Spinal cord (tissue), 3 donors: Measurements from ENCODE around the genes XXYLT1 and TFRC.

GRCh38 chr3:195110987-195111542 lies 159.9 kb downstream of the XXYLT1 start:
- PRO-cap = no peak
- RAMPAGE, long total RNA = no peak

GRCh38 chr3:195162076-195162526 lies 108.9 kb downstream of the XXYLT1 start:
- PRO-cap = no peak
- RAMPAGE, long total RNA = no peak

- PRO-cap = no peak
- RAMPAGE, long total RNA = no peak
Measured at GRCh38 chr3:195179336-195179627, 91.7 kb downstream of the XXYLT1 start.

- PRO-cap = no peak
- RAMPAGE, long total RNA = no peak
Measured at GRCh38 chr3:195204733-195205150, 66.2 kb downstream of the XXYLT1 start.

DNA sequence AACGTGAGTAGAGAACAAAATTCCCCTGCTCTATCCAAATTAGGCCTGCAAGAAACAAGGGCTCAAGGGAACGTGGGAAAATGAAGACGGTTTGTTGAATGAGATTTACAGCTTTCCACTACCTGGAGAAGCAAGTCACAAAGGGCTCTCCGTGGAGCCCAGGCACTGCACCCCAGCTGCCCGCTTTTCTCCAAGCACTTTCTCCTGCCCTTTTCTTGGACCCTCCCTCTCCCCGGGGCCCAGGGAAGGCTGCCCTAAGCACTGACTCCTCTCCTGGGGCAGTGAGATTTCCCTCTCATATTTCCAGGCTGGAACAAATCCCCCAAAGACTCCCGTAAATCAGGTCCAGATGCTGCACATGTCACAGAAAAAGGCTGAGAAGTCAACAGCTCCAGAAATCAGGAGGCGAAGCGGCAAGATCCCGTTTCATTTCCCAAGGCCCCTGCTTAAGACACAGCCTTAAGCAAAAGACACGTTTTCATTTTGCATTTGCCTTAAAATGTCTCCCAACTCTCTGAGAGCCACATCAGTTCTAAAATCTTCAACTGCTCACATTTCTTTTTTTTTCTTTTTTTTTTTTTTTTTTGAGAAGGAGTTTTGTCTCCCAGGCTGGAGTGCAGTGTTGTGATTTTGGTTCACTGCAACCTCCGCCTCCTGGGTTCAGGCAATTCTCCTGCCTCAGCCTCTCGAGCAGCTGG lies 17.9 kb downstream of the XXYLT1 start:
- PRO-cap = no peak
- RAMPAGE, long total RNA = no peak

GRCh38 chr3:195271008-195272011 lies at the start of gene XXYLT1:
Gene XXYLT1 (minus strand): TSS chr3:195271159.
- PRO-cap = no peak
- RAMPAGE, long total RNA = no peak

DNA sequence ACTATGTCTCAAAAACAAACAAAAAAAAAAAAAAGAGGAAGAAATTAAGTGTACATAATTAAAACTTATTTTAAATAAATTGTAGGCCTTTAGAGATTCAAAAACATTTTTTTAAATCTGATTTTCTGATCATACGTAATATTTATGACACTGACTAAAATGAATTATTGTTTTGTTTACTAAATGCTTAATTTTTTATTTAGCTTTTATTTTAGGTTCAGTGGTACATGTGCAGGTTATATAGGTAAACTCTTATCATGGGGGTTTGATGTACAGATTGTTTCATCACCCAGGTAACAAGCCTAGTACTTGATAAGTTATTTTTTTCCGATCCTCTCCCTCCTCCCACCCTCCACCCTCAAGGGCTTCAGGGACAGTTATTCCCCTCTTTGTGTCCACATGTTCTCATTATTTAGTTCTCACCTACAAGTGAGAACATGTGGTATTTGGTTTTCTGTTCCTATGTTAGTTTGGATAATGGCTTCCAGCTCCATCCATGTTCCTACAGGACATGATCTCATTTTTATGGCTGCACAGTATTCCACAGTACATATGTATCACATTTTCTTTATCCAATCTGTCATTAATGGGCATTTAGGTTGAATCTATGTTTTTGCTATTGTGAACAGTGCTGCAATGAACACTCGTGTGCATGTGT lies 73.6 kb downstream of the ACAP2 start:
- PRO-cap = no peak
- RAMPAGE, long total RNA = no peak

DNA sequence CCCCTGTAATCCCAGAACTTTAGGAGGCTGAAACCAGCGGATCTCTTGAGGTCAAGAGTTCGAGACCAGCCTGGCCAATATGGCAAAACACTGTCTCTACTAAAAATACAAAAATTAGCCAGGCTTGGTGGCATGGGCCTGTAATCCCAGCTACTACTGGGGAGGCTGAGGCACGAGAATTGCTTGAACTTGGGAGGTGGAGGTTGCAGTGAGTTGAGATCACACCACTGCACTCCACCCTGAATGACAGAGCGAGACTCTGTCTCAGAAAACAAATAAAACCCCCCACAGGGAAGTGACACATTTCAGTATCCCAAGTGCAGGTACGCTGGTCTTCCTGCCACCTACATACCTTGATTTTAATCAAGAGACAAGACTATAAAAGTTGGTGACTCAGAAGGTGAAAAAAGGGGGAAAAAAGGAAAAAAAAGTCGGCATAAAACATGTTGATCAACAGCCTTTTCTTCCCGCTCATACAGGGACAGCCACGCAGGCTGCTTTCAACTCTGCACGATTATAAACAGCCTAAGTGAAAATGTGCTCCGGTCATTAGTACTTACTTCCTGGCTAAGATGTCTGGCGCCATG lies 18.8 kb downstream of the PPP1R2 start:
- PRO-cap = no peak
- RAMPAGE, long total RNA = no peak

- PRO-cap = no peak
- RAMPAGE, long total RNA = no peak
Measured at GRCh38 chr3:195537967-195538375, 5.2 kb downstream of the PPP1R2 start.

DNA sequence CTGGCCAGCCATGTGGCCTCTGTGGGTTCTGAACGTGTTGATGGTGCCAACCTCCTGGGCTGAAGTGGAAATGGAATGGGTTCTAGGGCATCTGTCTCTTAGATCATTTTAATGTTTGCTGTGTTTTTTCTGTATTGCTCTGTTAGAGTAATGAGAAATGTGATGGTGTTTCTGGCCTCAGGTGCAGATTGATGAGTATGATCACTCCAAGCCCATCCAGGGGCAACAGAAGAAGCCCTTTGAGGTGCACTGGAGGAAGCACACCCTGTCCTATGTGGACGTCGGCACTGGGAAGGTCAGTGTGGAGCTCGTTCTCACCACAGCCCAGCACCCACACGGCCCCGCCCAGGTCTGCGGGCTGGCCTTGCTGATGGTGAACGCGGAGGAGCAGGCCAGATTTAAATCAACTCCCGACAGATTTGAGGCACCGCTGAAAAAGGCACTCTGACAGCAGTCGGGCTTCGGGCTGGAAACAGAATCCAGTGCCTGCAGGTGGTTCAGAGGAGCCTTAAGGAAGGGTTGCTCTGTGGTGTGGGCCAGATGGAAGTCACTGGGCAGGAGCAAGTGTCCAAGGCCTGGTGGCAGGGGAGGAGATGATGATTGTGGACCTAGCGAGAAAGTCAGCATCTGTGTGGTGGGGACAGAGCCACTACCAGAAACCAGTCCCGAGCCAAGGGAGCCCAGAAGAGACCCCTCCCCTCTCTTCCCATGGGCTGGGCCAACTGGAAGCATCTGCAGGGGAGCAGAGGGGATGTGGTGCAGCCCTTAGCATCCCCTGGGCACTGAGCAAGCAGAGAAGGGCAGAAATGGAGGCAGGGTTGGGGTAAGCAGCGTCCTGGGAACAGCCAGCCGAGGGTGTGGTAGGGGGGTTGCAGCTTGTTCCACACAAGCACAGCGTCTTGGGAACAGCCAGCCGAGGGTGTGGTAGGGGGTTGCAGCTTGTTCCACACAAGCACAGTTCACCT lies 36.9 kb upstream of the MUC20 start:
- PRO-cap = no peak
- RAMPAGE, long total RNA = no peak

DNA sequence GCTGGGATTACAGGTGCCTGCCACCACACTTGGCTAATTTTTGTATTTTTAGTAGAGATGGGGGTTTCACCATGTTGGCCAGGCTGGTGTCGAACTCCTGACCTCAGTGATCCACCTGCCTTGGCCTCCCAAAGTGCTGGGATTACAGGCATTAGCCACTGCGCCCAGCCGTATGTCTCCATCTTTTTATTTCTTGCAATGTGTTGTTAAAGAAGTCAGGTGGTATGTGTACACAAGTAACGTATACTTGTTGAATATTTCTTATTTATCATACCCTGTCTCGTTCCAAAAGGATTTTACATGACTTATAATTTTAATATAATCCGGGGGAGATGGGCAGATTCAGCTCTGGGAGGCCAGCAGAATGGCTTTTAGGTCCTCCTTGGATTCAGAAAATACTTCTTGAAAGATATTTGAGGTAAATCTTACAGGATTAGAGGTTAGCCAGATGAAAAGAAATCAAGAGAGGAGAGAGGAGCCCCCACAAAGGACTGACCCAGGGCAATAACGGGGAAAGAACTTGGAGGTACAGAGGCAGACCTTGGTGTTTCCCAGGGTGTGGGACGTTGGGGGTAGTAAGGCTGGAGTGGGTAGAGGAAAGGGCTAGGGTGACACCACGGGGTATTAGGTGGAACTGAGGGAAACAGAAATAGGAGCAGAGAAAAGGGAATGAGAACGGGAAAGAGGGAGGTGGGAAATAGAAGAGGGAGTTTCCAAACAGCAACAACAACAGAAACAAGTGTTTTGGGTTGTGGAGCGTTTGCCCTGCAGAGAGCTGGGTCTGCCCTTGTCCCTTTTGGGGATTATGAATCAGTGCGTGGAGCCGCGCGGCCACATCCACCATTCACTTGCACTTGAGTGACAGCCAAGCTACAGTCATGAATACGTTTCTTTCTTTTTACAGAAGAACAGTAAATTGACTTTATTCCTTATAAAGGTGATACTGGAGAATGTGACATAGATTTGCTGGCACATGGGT lies 27.0 kb upstream of the MUC20 start:
- PRO-cap = no peak
- RAMPAGE, long total RNA = no peak

- PRO-cap = no peak
- RAMPAGE, long total RNA = no peak
Measured at GRCh38 chr3:195809306-195810521, 2.0 kb downstream of the MUC4 start.

DNA sequence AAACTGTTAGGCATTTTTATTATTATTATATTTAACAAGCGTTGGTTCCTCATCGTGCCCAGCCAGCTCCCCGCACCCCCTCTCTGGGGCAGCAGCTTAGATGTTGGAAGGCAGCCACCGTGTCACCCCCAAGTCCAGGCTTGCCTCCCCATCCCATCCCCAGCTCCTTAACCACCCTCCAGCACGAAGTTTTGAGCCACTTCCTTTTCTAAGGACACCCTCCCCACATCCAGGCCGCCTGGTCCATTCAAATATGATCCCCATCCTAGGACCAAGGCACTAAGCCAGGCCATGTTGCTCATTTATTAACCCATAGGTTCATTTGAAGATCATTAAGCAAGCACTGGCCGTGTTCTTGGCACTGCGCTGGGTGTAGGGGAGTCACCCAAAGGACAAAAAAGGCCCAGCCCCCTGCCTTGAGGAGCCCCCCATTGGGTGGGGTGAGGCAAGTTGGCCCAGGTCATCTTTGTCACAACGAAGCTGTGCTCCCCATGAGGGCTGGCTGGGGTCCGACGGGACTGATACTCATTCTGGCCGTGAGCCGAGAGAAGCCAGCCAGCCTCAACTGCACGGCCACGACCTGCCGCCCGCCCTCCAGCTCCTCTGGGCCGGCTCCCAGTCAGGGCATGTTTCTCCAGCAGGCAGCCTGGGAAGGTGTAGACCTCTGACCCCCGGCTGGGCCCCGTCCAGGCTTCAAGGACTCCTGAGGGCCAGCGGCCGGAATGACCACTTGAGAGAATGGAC lies 17.9 kb upstream of the MUC4 start:
- PRO-cap = no peak
- RAMPAGE, long total RNA = no peak

- PRO-cap = no peak
- RAMPAGE, long total RNA = no peak
Measured at GRCh38 chr3:195877313-195877645, 31.1 kb downstream of the TNK2 start.

- PRO-cap = no peak
- RAMPAGE, long total RNA = no peak
Measured at GRCh38 chr3:195884646-195885724, 23.4 kb downstream of the TNK2 start.

DNA sequence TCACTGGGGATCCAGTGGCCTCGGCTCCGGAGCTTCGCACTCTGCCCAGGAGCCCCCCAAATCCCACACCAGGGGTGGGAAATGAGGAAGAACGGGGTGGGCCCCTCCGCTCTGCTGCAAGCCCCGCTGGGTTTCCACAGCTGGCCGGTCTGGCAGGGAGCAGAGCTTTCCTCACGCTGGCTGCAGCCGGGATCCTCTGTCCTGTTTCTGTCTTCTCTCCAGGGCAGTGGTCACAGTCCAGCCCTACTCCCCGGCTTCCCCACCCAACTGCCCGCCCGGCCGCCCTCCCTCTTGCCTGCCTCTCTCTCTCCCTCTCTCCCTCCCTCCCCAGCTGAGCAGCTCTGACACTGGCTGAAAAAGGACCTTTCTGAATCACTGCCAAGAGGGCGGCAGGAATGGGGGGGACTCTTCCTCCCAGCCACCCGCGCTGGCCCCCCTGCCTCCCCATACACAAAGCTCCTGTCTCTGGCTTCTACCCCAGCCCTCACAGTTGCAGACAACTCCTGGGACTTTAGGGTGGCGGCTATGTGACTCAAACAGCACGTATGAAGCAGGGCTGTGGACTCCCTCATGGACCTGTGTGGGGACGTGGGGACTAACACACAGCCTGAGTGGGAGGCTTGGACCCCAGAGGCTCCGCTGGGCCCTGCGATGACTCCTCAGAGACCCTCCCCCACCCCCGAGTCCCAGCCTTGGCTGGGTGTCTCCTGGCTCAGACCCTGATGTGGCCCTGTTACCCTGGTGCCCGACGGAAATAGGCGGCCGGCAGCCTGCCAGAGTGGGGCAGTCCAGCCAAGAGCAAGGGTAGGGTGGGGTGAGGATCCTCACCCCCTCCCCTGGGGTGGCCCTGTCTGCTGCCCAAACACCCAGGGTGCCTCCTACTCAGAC lies 15.6 kb downstream of the TNK2 start:
- PRO-cap = no peak
- RAMPAGE, long total RNA = no peak

DNA sequence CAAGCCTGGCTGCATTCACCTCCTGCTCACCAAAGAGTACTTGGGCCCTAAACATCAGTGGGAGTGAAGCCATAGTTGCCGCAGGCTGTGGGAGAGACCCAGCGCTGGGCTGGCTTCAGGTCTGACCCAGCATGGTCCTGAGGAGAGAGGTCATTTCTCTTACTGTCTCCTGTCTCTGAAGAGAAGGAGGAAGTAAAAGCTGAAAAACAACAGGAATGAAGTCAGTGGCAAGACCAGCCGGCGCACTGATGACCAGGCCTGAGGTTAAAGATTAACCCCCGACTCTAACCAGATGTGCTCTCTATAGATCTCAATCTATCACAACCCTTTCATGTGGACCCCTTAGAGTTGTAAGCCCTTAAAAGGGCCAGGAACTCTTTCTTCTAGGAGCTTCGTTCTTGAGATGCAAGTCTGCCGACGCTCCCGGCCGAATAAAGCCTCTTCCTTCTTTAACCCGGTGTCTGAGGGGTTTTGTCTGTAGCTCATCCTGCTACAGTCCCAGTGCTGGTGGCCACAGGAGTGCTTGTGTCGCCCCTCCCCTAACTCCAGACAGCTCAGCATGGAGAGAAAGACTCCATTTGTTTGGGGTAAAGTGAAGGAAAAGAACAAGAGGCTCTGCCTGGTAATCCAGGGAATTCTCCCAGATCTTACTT lies 24.8 kb upstream of the TNK2 start:
- PRO-cap = no peak
- RAMPAGE, long total RNA = no peak

- PRO-cap = no peak
- RAMPAGE, long total RNA = start-site peak on the minus strand at chr3:195990235-195990298, 363 and 80 reads in 2 replicates
Measured at GRCh38 chr3:195990097-195990487, 81.7 kb upstream of the TNK2 start.

DNA sequence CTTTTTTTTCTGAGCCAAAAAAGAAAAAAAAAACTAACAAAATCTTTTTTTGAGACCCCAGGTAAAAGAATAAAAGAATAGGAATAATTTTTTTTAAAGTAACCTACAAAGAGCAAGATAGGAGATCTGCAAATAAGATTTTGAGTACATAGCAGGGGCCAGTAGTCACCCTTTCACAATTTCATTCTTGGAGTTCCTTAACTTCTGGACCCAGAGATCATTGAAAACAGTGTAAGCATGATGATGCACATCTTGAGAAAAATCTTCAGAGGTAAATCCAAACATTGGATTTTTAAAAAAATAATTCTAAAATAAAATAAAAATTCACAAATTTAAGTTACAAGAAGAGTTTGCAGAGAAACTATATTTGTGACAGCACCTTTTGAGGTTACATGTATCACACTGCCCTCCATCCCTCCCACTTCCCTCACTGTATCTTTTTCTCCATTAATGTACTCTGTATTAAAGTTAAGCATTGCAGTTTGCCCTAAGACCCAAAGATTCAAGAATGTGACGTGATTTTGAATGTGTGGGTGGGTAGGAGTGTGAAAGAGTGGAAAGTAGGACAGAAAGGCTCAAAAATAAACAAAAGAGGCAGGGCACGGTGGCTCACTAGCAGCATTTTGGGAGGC lies 18.7 kb downstream of the TFRC start:
- PRO-cap = no peak
- RAMPAGE, long total RNA = no peak

- PRO-cap = bidirectional peak, plus-strand start at chr3:196082269, minus-strand start at chr3:196082090
- RAMPAGE, long total RNA = start-site peak on the minus strand at chr3:196082070-196082115, 147 and 169 reads in 2 replicates
Measured at GRCh38 chr3:196081967-196082555, at the start of gene TFRC. Gene TFRC (minus strand): TSS chr3:196082090.